Measurements from ENCODE around the genes TPRA1 and ABTB1.

DNA sequence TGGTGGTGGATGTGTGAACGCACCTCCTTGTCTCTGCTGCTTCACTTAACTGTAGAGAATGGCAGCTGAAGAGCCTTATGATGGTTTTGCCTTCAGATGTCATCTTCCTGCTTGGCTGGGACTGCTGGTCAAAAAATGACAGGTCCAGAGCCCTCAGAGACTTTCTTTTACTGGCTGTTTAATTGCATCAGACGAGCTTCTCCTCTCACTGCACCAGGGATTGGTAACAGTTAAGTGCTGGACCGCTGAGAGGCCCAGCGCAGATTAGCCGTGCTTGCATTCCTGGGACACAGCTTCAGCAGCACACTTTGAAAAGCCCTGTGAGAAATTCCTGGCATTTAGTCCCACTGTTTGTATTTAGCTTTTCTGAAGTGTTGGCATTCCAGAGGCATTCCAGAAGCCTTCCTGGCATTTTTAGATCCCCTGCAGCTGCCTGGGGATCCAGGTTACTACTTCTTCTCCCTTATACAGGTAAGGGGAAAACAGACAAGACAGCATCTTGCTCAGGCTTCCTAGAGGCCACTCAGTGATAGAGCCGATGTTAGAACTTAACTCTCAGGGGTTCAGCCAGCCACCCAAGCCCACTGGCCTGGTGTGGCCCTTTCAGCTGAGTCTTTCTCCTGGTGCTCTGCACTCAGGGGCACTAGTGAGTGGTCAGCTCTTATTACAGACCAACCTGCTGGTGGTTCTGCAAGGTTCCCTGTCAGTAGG is 132.2 kb upstream of the PLXNA1 start:
- RRBS: no CpG with 5 or more reads among the region's 6 CpGs

DNA sequence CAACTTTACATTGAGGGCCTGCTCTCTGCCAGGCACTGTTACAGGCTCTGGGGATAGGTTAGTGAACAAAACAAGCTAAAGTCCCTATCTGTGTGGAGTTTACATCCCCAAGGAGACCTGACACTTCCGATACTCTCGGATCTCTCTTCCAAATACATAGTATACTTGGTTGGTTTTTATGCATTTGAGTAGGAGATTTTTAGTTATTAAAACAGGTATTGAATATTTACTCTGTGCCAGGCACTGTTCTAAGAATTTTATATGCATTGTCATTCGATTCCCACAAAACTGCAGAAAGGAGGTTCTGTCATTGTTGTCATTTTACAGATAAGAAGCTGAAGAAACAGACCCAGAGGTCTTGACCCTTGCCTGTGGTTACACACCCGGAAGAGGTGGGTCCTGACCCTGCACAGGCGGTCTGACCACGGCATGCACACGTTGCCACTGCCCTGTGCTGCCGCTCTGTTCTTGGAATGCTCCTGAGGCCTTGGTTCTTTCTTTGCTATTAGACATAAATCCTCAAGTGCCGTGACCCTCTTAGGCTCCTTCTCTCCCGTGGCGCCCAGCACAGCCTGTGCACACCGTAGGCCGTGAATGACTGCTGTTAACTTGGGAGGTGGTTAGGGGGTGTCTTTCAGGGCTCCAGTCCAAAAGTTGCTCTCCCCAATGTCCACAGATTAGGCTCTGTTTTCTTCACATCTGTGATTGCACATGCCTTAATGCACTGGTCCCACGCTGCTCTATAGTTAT is 74.2 kb upstream of the PLXNA1 start:
- RRBS: no CpG with 5 or more reads among the region's 14 CpGs

- RRBS: no CpG with 5 or more reads among the region's 11 CpGs
These were observed 50.3 kb upstream of the PLXNA1 start for GRCh38 chr3:126932528-126933063.

DNA sequence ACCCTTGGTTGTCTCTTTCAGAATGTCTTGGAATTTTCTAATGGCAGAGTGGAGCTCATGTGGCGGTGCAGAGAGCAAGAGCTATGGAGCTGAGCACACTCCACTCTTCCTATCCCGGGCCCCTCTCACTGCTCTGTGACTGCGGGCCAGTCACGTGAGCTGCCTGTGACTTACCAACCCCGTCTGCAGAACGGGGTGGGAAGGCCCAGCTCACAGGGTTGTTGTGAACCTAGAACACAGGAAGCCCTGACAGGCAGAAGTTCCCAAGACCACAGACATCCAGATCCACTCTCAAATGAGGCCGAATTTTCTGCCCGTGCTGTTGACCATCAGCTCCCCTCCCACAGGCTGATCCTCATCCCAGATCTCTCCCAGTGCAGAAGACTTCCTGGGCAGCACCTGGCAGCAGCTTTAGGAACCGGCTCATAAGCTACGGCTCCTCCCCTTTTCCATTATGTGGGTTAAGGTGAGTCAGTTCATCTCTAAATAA is 35.4 kb upstream of the PLXNA1 start:
- RRBS: no CpG with 5 or more reads among the region's 10 CpGs

- RRBS: no CpG with 5 or more reads among the region's 25 CpGs
These were observed 54.5 kb downstream of the PLXNA1 start for GRCh38 chr3:127037122-127038061.

DNA sequence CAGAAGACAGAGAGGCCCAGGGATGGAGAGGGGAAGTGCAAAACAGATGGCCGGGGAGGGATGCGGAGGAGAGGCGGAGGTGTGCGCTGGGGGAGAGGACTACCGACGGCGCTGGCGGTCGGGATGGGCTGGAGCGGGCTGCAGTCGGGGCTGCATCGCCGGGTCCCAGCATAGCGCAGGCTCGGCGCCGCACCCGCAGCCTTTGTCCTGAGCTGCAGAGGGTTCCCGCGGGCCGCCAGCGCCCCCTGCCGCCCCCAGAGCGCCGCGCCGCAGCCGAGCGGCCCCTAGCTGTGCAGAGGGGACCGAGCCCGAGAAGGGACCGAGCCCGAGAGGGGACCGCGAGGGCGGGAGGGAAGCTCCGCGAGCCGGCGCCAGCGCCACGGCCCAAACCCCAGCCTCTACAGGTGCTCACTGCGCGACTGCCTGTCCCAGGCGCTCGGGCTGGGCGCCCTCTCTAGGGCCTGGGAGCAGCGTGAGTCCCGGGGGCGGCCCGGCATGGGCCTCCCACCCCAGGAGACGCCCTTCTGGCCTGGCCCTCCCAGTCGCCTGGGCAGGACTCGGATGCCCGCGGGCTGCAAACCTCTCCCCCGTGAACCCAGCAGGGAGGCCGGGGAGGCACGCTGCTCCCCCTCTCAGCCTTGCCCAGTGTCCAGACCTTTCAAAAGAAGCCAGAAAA is 134.9 kb downstream of the TPRA1 start:
- RRBS: 4% methylated on average over 4 of the region's 59 CpGs

GRCh38 chr3:127590384-127591443 is at the start of gene TPRA1:
Gene TPRA1 (minus strand): TSS chr3:127590733.
- RRBS: 1% methylated on average over 36 of the region's 99 CpGs

GRCh38 chr3:127672641-127673695 is at the start of gene ABTB1:
Gene ABTB1 (plus strand): TSS chr3:127672952.
- RRBS: 1% methylated on average over 59 of the region's 109 CpGs

DNA sequence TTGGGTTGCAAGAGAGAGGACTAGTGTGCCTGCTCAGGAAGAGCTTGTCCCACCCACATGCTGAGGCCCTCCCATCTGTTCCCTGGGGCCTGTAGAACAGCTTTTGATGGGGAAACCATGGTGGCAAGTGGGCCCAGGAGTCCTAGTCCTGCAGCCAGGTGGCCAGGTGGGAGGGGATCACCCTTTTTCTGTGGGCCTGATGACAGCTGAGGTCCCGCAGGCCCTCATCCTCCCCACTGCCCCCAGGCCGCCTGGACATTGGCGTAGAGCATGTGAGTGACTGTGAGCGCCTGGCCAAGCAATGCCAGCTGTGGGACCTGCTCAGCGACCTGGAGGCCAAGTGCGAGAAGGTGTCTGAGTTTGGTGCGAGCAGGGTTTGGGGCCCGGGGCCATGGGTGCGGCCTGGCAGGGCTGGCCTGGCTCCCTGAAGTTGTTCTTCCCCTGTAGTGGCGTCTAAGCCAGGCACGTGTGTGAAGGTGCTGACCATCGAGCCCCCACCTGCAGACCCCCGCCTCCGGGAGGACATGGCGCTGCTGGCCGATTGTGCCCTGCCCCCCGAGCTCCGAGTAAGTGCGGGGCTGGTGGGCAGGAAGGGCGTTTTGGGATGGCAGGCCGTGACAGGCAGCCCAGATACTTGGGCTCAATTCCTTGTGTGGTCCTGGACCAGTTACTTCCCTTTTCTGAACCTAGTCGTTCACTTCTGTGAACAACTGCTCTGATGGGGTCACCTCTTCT is 4.1 kb downstream of the ABTB1 start:
- RRBS: no CpG with 5 or more reads among the region's 22 CpGs

GRCh38 chr3:127690029-127690538 is 17.3 kb downstream of the ABTB1 start:
- RRBS: no CpG with 5 or more reads among the region's 6 CpGs

DNA sequence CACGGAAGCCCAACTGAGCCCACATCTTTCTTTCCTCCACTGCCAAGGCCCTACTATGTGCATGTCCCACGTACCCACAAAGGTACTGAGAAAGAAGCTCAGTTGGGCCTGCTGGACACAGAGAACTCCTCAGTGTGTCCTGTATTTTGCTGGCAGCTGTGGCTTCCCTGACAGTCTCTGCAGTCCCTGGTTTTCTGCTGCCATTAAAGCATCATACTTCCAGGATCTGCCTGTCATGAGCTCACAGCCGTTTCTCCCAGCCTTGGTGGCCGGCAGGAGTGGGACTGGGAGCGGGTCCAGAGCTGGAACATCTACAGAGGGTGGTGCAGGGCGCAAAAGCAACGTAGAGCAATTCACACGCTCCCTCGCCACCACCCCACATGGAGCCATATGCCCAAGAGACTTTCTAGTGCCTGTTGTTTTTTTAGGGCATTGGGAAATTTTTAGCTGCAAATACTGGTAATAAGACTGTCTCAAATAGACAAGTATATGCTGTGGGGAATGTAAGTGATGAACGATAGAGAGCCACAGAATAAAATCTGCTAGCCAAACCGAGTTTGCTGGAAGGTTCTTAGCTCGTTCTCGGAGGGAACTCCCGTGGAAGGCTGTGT is 33.6 kb downstream of the ABTB1 start:
- RRBS: no CpG with 5 or more reads among the region's 14 CpGs

GRCh38 chr3:127740365-127741367 is 67.9 kb downstream of the ABTB1 start:
- RRBS: no CpG with 5 or more reads among the region's 16 CpGs

DNA sequence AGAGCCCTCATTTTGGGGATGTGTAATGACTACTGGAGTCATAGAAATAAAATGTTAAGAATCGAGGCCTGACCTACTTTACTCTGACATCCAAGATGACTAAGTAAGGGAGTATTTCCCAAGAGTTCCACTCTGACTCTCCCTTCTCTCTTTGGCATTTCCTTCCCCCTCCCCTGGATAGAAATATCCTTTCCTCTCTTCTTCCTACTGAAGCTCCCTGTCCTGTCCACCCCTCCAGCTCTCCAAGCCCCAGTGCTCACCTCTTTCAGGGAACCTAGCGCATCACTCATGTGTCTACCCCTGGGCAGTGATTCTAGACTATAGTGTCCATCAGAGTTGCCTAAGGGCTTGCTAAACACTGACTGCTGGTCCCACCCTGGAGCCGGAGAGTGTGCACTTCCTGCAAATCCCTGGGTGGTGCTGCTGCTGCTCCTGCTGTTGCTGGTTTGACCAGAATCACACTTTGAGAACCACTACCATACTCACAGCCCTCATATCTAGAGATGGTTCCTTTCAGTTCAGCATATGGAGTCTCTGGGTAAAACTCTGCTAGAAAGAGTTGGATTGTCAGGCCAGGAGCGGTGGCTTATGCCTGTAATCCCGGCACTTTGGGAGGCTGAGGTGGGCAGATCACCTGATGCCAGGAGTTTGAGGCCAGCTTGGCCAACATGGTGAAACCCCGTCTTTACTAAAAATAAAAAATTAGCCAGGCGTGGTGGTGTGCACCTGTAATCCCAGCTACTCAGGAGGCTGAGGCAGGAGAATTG is 53.6 kb downstream of the MGLL start:
- RRBS: no CpG with 5 or more reads among the region's 7 CpGs

- RRBS: no CpG with 5 or more reads among the region's 7 CpGs
These were observed 48.4 kb downstream of the MGLL start for GRCh38 chr3:127773791-127774354.

DNA sequence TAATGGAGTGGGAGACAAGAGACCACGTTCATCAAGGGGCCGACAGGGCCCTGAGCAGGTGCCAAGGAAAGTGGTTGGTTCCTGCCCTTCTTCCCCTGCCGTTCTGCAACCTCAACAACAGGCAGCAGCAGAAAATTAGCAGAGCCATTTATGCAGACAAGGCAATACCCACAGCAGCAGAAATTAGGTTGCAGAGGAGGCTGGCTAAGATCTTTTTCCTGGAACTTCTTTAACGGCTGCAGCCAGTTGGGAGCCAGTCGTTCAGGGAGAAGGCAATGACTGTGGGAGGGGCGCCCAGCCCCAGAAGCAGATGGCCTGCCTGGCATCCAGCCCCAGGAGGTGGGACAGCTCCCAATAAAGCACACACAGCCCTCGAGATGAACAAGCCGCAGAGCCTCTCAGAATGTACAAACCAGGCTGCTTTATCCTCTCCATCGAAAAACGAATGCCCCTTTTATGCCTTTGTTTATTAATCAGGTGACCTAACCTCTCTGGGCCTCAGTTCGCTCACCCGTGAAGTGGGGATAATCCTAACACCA is 36.0 kb downstream of the MGLL start:
- RRBS: no CpG with 5 or more reads among the region's 12 CpGs

DNA sequence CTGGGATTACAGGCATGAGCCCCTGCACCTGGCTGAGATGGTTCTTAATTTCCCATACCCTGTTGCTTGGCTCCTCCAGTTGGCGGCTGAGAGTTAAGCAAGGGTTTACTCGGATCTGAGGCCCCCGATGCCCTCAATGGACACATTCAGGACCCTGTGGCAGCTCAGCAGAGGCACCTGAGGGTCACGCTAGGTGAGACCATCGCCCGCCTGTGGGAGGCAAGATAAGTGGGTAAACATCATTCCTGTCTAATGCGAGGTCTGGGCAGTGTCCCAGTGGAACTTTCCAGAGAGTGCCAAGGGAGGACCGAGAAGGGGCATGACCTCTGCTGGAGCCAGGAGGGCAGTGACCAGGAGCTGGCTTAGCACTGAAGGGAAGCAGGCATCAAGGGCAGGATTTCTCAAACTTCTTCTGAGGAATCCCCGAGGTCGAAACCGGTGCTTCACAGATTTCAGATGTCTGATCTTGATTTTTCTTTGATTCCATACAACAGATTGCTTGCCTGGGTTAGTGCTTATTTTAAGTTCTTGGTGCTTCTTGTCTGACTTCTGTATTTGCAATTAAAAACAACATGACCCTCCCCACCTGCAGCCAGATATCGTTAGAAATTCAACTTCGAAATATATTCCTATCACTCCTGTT is 65.4 kb upstream of the SEC61A1 start:
- RRBS: no CpG with 5 or more reads among the region's 13 CpGs

GRCh38 chr3:128253180-128253711 is 100.0 kb downstream of the EEFSEC start:
- RRBS: no CpG with 5 or more reads among the region's 8 CpGs

- RRBS: no CpG with 5 or more reads among the region's 14 CpGs
These were observed 51.5 kb downstream of the DNAJB8 start for GRCh38 chr3:128415163-128415680.

DNA sequence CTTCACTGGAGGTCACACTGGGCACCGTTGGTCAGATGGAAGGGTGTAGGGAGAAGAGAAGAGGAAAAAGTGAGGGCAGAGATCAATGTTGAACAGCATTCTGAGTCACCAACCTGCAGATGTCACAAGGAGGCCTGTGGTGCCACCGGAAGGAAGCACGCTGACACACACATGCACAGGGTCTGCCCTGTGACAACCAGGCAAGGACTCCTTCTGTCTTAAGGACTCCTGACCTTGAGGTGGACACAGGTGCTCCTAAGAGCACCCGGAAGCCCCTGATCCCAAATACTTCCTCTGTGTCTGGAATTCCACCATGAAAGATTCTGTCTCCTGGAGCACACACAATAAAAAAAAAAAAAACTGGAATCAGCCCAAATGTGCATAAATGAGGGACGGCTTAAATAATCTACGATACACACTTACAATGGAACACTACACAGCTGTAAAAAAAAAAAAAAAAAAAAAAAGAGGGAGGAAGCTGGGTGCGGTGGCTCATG is 58.5 kb downstream of the RPN1 start:
- RRBS: no CpG with 5 or more reads among the region's 7 CpGs

DNA sequence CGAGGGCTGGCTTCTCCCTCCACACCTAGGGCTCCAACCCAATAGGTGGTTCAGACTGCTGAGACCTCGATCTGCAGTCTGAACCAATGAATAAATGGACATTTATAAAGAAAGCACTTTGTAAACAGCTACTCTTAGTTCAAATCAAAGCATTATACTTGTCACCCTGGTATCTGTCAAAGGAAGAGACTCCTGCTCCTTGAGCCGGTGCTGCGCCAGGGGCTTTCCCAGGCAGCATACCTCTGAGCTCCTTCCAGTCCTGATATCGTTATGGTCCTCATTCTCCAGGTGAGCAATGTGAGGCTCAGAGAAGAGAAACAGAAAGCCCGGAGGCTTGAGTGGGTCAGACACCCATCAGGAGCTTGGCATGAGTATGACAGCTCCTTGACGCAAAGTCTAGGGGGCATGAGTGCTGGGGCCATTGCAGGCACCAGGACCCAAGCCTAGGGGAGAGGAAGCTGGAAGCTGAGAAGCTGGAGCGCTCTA is 36.9 kb downstream of the RPN1 start:
- RRBS: no CpG with 5 or more reads among the region's 8 CpGs

All from renal cortical epithelial cell (primary cell).